PFSK-1 (cell line): ENCODE measurements around the gene FAM180A.

DNA sequence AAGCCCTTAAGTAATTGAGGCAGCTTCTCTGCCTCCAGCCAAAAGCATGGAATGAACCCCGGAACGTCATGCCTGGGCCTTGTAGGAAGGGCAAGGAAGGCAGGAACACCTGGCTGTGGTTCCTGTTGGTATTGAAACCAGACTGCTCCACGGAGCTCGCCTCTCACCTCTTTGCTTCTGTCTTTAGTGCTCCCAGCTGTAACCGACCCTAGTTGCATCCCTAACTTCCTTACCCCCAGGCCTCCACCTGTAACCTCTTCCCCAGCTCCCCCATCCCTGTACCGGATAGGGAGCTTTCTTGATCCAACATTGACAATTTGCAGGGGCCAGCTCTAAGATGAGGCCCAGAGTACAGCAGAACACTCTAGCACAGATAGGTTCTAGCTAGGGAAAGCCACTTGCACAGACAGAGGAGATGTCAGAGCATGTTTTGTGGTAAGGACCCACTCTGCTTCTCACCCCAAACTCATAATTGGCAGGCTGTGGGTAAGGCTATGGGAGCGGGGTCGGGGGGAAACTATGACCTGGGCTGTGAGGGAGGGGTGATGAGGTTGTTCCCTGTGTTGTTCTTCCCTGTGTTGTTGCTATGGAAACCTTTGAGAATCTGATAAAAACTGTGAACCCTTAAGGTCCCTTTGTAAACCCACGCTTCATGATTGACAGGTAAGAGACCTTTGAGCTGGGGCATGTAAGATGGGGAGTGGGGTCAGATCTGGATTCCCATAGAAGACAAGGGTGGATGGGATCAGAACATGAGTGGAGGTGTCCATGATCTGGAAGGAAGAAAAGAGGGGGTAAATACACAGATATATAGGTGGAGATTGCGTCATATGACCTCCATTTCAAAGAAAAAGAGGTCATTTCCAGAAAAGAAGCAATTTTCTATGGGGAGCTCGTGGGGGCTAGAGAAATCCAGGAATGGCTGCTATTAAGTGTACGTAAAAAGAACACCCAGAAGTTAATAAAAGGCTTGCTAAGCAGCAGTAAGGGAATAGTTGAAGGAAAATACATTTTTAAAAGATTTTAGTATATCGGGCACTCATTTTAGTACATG is 3.9 kb downstream of the CALD1 start:
- RRBS, result no CpG with 5 or more reads among the region's 13 CpGs

GRCh38 chr7:134804330-134805060 is 25.1 kb downstream of the CALD1 start:
- RRBS, result no CpG with 5 or more reads among the region's 6 CpGs

- RRBS, result no CpG with 5 or more reads among the region's 6 CpGs
Measured at GRCh38 chr7:134836501-134837121, 57.2 kb downstream of the CALD1 start.

DNA sequence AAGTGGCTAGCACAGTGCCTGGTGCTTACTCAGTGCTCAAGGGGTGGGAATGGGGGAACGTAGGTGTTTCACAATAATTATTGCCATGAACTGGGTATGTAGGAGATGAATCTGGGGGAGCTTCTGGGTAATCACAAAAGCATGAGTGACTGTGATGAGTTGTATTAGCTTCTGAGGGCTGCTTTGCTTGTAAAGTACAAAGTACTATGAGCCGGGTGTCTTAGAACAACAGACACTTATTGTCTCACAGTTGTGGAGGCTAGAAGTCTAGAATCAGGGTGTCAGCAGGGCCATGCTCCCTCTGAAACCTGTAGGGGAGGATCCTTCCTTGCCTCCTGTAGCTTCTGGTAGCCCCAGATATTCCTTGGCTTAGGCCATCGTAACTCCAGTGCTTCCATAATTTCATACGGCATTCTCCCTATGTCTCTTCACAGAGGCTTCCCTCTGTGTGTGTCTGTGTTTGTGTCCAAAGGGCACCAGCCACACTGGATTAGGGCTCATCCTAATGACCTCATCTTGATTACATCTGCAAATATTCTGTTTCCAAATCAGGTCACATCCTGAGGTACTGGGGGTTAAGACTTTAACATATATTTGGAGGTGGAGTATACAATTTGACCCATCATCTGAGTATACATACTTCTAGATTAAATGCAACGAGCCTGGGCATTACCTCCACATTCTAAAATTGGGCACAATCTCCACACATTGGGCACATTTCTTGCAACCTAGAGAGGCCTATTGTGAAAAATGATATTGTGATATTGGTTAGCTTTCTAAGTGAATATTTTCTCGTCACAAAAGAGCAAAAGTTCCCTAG is 84.7 kb upstream of the AGBL3 start:
- RRBS, result no CpG with 5 or more reads among the region's 6 CpGs

DNA sequence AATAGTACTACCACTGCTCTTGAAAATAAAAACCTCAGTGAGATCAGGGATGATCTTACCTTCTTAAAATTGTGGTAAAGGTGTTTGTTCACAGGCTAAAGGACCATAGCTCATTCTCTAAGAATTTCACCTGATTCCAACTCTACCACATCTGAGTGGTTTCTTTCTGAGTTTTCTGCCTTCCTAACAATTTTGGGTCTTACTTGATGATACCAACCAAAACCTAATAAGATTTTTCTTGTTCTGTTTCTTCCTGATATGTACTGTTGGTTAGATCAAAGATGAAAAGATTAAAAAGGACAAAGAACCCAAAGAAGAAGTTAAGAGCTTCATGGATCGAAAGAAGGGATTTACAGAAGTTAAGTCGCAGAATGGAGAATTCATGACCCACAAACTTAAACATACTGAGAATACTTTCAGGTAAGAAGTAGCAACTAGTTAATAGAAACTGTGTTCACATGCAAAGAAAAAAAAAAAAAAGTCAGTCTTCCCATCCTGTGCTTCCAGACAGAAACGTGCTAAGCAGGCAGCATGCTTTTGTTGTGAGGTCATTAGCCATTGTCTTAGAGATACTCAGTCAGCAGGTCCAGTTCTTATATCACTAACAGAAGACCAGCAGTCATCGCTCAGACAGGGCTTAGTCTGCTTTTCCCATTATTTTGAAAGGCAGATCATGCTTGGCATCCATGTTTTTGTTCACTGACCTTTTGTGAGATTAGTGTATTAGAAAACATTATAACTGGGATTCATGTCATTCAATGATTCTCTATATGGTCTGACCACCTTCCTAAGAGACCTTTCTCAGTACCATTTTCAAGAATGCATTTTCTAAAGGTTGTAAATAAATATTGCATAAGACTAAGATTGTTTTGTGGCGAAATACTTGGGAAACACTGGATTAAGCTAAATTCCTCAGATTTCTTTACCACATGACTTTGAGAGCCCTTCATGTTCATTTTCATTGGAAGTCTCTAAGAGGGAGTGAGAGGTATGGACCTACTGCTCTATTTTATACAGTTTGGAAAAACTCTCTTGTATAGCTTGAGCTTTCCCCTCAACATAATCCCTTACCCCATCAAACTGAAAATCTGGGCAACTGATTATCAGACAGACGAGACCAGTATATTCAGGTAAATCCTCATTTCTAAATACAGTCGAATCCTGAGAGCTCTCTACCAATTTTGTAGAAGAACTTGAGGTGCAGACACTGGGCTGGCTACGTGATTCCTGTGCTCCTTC is 45.1 kb upstream of the AGBL3 start:
- RRBS, result no CpG with 5 or more reads among the region's 8 CpGs

- RRBS, result no CpG with 5 or more reads among the region's 6 CpGs
Measured at GRCh38 chr7:135179989-135180835, 9.7 kb upstream of the CYREN start.

DNA sequence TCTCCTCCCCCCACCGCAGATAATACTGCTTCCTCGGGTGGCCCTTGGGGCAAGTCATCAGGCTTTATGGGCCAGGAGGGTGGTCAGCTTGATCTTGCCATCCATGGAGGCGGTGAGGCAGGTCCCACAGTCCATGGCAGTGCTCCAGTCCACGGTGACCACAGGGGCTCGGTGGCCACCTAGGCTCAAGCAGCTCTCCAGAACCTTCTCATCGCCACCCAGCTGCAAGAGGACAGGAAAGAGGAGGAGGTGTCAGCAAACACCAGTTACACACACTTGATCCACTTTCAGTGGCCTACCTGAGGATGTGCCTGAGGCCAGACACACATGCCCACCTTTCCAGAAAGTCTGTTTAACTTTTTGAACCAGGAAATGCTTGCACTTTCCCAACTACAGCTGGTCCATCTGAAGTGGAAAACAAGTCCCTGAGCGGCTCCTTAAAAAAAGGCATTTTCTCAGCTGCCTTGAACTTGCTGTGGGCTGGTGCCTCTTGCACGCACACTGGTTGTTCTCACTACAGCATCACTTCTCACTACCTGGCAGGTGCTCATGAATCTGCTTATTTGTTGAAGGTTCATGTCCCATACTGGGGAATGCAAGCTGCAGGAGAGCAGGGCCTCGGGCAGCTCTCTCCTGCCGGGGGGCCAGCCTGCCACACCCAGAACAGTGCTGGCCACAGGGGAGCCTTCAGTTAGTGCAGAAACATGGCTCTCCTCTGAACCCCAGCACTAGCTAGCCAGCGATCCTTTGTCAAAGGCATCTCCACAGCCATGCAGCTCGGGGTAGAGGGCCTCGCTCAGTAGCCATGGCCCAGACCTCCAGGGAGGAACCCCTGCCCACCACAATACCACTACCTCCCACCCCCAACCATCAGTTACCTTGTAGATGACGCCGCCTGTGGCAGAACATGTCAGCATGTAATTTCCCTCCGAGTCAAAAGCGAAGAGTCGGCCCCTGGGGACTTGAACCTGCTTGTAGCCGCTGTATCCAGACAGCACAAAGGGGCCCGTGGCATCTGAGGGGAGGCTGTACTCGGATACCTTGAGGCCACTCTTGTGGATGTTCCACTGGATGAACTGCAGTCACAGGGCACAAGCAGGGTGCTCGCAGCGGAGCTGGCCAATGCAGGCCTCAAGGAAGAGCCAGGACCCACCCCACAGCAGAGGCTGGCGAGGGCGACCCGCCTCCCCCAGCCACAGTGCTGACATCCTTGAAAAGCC is 16.0 kb upstream of the CYREN start:
- RRBS, result no CpG with 5 or more reads among the region's 26 CpGs

DNA sequence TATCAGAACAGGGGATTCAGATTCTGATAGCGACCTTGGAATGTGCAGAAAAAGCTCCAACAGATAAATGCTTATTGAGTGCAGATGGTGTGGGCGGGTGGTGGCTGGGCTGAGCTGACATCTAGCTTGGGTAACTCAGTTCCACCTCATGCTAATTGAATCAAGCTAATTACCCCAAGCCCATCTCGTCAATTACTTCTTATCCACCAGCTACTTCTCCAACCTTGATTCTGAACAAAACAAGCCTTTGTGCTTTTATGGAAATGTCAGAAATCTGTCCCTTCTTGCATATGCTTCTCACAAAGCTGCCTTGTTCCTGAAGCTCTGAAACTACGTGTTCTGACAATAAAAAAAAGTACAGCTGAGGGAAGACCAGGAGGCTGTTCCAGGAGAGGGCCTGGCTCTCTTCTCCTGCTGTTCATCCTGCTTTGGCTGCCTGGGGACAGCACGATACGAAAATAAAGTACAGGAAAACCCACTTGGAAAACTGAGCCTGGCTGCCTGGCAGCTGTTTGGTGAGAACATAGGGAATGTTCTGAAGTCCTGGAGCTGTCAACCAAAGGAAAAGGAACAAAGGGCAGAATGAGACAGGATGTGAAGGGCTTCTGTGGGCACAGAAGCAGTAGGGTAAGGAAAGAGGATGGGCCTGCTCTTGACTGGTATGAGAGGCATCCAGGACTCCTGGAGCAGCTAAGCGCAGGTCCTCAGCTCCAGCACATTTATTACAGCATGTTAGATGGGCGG is 27.6 kb downstream of the STRA8 start:
- RRBS, result no CpG with 5 or more reads among the region's 8 CpGs

DNA sequence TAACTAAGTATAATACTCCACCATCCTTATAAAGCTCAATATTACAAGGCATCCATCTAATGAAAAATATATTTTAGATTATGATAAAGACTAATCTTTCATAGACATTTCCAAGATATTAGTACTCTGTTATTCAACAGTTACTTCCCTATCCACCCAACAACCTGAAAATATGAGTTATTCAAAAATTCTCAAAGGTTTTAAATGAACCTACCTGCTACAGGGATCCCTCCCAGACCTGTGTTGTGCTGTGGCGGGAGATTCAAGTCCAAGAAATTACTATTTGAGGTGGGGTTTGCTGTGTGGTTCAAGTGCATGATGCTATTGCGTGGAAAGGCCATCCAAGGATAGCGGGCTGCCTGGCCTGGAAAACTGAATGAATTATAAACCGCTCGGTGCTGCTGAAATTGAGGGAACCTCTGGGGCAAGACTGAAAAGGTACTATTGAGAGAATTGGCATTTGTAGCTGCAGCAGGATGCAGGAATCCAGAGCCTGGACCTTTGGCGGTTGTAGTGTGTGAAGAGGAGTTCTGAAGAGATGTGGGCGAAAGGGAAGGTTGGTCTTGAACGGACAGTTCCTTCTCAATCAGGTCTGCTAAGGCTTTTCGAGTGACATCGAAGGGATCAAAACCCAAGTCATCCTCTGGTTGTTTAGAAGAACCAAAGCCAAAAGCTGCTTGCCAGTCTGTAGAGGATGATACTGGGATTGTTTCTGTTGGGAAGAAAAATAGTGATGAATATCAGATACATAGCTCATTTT is 116.0 kb downstream of the CNOT4 start:
- RRBS, result no CpG with 5 or more reads among the region's 10 CpGs

- RRBS, result no CpG with 5 or more reads among the region's 3 CpGs
Measured at GRCh38 chr7:135584321-135585578, 27.0 kb downstream of the NUP205 start.

DNA sequence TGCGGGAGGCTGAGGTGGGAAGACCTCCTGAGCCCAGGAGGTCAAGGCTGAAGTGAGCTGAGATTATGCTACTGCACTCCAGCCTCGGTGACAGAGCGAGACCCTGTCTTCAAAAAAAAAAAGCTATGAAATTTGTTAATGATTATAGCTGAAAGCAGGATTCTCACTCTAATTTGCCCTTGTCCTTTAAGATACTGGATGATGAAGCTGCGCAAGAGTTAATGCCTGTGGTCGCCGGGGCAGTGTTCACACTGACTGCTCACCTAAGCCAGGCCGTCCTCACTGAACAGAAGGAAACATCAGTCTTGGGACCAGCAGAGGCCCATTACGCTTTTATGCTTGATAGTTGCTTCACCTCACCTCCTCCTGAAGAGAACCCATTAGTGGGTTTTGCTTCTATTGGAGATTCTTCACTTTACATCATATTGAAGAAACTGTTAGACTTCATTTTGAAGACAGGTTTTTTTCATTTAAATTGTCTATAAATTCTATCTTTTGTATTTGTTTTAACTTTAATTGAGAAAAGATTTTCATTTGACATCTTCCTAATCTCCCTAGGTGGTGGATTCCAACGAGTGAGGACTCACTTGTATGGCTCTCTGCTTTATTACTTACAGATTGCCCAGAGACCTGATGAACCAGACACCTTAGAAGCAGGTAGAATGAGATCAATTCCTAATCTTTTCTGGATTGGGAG is 42.9 kb upstream of the STMP1 start:
- RRBS, result no CpG with 5 or more reads among the region's 9 CpGs

DNA sequence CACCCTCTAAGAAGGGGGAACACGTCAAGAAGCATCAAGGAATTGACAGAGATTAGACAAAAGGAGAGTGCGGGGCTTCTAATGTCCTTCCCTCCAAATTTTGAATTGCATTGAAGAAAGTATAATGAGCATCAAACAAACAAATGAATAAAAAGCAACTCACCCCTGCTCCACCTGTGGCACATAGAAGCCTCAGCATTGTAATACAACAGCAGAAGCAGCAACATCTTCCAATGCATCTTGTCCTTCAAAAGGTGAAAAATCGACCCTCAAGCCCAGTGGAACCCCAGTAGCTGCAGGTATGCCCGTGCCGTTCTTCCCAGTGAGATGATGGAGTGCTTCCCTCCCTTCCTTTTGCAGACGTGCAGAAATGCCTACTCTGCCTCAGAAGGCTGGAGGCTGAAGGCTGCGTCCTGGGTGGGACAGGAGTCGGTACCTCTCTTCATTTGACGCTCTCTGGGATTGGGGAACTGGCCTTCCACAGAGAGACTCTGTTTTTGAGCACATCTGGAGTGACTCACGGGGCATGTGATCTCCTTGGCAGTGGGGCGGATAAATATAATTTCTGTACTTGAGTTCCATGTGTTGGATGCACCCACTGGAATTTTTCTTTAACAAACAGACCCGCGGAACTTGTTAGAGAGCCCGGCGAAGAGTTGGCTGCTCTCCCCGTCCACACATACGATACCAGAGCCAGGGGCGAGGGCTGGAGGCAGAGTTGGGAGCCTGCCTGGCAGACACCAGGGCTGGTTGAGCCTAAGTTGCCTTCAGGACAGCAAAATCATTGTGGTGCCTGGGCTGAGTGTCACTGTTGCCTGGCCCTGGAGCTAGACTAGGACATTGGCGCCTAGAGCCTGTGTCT is at the start of gene FAM180A:
TSS of gene FAM180A (minus strand) at position 472 of the 862 bp plus-strand sequence.
- RRBS, result no CpG with 5 or more reads among the region's 19 CpGs

- RRBS, result no CpG with 5 or more reads among the region's 5 CpGs
Measured at GRCh38 chr7:135773485-135773884, 24.9 kb upstream of the FAM180A start.

DNA sequence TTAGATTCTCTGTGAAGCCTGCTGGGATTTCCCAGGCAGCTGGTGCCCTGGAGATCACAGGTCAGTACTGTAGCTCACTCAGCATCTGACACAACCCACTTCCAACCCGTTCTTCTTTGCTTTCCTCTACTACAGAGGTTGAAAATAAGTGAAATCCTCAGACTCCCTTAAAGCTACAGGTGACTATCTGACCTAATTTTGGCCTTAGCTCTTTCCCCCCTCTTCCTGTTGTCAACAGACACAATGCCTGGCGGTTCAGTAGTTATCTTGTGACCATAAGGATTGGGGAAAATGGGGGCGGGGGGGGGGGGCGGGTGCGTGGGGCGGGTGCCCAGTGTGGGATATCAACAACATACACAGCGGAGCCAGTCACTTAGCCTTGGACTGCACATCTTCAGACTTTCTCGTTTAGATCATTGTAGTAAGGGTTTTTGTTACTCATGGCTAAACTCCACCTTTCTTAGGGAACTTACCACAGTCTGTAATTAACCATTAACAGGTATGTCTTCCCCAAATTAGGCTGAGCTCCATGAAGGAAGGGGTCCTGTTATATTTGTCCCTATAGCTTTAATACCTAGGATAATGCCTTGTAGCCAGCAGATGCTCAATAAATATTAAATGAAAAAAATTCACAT is 37.8 kb downstream of the MTPN start:
- RRBS, result no CpG with 5 or more reads among the region's 8 CpGs

DNA sequence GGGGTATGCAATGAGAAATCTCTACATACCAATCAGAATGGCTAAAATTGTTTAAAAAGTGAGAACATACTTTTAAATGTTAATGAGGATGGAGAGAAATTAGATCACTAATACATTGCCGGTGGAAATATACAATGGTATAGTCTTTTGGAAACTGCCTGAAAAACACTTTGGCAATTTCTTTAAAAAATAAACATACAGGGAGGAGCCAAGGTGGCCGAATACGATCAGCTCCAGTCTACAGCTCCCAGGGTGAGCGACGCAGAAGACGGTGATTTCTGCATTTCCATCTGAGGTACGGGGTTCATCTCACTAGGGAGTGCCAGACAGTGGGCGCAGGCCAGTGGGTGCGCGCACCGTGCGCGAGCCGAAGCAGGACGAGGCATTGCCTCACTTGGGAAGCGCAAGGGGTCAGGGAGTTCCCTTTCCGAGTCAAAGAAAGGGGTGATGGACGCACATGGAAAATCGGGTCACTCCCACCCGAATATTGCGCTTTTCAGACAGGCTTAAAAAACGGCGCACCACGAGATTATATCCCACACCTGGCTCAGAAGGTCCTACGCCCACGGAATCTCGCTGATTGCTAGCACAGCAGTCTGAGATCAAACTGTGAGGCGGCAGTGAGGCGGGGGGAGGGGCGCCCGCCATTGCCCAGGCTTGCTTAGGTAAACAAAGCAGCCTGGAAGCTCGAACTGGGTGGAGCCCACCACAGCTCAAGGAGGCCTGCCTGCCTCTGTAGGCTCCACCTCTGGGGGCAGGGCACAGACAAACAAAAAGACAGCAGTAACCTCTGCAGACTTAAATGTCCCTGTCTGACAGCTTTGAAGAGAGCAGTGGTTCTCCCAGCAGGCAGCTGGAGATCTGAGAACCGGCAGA is 37.2 kb upstream of the CHRM2 start:
- RRBS, result no CpG with 5 or more reads among the region's 33 CpGs

DNA sequence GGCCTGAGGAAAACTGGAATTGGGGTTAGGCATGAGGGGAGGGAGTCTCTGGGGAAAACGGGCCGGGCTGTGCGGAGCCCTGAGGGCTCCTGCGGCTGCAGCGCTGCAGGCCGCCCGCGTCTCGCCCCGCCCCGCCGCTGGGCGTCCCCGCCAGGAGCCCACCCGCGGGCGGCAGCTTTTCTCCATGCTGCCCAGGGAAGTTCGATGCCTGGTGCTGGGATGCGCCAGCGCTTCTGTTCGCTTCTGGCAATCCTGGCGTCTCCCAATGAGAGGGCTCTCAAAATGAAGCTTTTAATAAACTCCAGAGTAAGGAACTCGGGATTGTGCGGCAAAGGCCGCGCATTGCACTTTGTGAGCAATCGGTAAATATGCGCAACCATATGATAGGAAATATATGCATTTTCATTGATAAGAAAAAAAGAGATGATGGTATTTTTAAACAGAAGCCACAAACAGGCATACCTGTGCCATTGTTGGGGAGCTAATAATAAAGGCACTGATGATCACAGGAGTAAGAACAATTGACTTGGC is 2.8 kb downstream of the CHRM2 start:
- RRBS, result no CpG with 5 or more reads among the region's 28 CpGs

GRCh38 chr7:137579902-137580158 is 236.3 kb upstream of the PTN start:
- RRBS, result no CpG with 5 or more reads among the region's 1 CpG

GRCh38 chr7:137874091-137874505 is 27.3 kb upstream of the DGKI start:
- RRBS, result no CpG with 5 or more reads among the region's 2 CpGs

DNA sequence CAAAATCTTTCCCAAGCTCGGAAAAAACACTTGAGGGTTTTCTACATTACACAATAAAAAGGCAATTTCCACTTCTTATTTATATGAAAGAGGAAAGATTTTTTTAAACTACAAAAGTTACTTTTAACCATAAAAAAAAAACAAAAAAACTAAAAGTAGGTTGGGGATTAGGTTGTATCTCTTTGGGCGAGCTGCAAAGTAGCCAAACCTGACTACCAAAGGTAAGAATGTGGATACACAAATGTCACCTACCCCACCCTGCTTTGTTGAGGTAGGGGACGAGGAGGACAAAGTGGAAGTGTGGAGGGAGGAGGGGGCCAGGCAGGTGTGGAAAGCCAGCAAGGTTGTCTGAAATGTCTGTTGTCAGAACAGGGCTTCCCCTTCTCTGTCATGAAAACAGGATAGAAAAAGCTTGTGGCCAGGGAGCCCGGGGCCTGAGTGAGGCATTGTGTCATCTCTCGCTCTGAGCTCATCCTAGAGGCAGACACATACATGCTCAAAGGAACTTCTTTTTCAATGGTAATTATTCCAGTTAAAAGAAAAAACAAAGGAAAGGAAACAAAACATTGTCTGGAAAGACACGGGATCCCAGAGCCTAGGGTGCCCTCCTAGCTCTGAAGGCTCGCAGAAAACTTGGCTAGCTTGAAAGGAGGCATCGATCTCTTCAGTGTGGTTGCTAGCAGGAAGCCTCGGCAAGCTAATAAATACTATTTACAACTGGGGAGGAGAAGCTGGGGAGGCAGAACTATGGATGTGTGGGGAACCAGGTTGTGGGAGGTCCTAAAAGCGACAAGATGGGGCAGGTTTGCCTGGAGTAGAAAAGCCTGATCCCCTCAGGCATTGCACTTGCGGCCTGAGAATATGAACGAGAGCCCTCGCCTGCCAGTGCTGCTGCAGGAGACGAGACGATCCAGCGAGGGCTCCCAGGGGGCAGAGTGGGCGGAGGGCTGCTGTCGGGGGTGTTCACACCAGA is 32.5 kb upstream of the DGKI start:
- RRBS, result no CpG with 5 or more reads among the region's 18 CpGs

DNA sequence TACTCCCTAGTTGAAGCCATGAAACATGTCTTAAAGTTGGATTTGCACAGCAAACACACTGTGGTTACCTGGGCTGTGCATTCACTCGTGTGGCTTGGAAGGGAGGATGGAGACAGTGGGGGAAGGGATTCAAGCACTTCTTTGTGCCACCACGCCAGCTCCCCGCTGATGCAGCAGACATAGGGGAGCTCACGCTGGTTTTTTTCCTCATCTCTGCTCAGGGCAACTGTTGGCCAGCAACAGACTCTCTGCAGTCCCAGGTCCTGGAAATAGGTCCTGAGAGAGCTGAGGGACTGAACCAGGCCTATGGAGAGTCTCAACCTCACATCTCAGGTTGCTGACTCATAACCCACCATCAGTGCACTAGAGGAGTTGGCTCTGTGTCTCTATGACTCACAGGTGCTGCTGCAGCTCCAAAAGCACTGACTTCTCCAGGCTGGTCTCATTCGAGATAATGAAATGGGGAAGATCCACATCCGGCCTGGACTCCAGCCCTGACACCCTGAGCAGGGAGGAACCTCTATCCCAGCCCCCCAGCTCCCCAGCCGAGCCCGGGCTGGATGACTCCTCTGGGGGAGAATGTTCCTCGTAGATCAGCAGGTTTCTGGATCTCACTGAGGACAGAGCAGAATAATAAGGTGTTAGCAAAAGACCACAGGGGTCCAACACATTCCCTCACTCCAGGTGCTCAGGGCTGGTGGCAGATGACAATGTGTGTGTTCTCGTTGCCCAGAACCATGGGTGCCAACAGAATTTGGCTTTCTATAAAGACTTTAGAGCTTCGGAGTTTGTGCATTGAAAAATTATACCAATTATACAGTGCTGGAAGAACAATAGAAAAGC is 35.5 kb upstream of the DGKI start:
- RRBS, result 54% methylated on average over 3 of the region's 11 CpGs